Metastatic Liver Carcinoma in the Lung (tissue), 2 donors: ENCODE measurements around the gene MYMK.

DNA sequence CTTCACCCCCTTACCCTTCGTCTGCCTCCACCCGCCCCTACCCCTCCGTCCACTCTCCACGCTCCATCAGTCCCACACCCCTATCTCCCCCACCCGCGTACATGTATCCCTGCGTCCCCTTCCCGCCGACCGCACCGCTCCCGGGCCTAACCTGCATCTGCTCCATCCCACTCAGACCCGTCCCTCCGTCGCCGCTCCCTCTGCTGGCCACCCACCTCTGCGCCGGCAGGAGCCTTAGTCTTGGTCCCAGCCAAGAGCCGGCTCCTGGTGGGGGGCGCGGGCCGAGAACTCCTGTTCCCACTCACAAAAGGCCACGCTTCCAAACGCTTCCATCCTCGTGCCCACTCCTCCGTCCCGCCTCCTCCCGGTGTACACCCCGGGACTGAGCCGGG is 7.4 kb downstream of the ADAMTS13 start:
- PRO-cap, 2 experiments: no peak in any of the 2 experiments

- PRO-cap, 2 experiments: peak in 1 of 2 experiments; most common plus-strand start chr9:133521356 (in 1); most common minus-strand start chr9:133521136 (in 1)
Measured at GRCh38 chr9:133520960-133521561, 3.7 kb downstream of the MYMK start.

- PRO-cap, 2 experiments: no peak in any of the 2 experiments
Measured at GRCh38 chr9:133524703-133525092, at the start of gene MYMK. Gene MYMK (minus strand): TSS chr9:133524959.

- PRO-cap, 2 experiments: no peak in any of the 2 experiments
Measured at GRCh38 chr9:133768747-133769741, 30.9 kb upstream of the SARDH start.

GRCh38 chr9:134055454-134056754 is 11.9 kb downstream of the BRD3 start:
- PRO-cap, 2 experiments: peak in 1 of 2 experiments; most common plus-strand start chr9:134056241 (in 1); most common minus-strand start chr9:134055638 (in 1)

GRCh38 chr9:134066052-134066905 is 1.5 kb downstream of the BRD3 start:
- PRO-cap, 2 experiments: peak in 1 of 2 experiments; most common plus-strand start chr9:134066182 (in 1); most common minus-strand start chr9:134066216 (in 1)

DNA sequence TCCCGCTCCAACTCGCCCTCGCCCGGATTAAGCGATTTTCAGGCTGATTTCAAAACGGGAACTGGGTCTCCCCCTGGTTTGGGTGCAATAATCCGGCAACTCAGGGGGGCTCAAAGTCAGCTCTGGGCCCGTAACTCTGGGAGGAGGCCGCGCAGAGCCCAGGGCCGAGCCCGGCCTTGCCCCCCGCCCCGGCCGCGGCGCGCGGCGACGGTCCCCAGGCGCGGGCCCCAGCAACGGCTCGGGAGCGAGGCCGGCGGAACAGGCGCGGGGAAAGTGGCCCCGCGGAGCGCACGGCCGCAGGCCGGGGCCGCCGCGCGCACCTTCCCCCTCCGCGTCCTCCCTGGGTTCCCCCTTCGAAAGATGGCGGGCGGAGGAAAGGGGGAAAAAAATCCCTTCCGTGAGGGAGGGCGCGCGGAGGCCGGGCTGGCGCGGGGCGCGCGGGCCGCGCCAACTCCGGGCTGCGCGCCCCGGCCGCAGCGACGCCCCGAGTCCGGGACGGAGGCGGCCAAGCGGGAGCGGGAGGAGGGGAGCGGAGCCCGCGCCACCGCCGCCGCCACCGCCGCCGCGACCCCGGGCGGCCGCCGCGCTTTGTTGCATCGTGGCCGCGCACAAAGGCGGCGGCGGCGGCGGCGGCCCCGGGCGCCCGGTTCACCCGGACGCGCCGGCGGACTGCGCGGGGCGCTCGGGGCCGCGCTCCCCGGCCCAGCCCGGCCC is 496 bp downstream of the BRD3 start:
- PRO-cap, 2 experiments: peak in 1 of 2 experiments; most common plus-strand start position 495 of the sequence (in 1); most common minus-strand start position 339 of the sequence (in 1)

DNA sequence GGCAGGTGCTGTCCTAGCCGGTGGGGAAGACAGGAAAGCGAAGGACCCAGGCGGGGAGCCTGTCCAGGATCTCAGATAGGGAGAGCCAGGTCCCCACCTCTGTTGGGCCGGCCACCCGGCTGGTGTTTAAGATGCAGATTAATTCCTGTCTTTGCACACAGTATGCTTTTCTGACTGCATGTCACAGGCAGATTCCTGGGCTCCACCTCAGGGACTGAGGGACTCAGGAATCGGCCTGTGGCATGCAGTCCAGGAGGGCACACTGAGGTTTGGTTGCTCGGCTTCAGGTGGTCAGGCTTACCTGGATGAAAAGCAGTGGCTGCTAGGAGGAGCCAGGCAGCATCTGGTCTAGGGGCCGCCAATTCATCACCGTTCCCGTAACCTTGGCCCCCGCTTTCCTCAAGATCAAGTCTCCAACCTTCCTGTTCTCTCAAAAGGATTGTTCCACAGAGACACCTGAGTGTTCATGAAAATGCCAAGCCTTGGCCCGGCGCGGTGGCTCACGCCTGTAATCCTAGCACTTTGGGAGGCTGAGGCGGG is 1.1 kb downstream of the WDR5 start:
- PRO-cap, 2 experiments: no peak in any of the 2 experiments

DNA sequence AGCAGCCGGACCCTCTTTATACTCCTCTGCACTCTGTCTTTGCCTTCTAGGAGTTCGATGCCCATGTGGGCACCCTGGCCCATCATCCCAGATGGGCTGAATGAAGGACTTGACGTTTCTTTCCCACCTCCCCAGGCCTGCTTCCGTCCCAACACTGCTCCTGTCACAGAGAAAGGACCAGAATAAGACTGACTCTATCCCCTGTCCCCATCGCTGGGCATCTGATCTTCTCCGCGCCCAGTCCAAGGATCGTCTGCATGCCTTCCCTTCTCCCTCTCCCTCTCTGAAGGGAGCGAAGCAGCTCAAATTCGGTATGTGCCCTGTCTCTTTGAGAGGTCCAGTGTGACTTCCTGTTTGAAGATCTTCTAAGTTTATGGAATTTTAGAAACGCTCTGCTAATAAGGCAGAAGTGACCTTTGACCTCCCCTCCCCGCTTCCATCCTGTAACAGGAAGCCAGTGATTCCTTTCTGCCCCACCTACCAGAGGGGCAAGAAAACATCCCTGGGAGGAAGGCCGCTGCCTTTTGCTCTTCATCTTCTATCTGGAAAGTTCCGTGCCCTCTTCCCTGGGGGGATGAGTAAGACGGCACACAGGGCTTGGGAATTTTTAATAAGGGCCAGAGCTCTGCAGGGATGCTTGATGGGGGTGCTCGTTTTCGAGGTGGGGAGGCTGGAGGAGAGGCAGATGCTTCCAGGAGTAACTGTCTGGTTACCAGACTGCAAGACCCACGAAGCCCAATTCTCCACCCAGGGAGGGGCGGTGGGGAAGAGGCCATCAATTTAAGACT is 69.2 kb downstream of the WDR5 start:
- PRO-cap, 2 experiments: no peak in any of the 2 experiments

DNA sequence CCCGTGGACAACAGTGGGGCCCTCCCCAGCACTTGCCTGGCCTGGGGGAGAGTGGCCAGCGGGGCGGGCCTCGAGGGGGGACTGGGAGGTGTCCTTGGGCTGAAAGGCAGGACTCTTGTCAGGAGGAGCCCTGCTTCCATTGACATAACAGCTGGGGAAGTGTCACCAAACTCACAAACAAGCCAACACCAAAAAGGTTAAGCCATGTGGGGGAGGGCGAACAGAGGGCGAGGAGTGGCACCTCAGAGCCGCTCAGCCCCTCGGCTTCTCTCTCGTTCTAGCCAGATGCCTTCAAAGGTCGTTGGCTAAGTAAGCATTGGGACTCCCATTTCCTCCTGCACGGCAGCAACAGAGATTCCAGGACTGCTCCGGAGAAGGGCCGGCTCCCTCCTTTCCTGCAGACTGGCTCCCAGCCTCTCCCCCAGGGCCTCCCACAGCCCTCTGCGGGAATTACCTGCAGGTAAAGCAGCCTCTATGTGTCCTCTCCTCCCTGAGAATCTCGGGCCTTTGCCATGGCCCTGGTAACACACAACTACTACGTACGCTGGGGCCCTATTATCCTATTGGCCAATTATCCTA is 80.5 kb downstream of the WDR5 start:
- PRO-cap, 2 experiments: no peak in any of the 2 experiments

DNA sequence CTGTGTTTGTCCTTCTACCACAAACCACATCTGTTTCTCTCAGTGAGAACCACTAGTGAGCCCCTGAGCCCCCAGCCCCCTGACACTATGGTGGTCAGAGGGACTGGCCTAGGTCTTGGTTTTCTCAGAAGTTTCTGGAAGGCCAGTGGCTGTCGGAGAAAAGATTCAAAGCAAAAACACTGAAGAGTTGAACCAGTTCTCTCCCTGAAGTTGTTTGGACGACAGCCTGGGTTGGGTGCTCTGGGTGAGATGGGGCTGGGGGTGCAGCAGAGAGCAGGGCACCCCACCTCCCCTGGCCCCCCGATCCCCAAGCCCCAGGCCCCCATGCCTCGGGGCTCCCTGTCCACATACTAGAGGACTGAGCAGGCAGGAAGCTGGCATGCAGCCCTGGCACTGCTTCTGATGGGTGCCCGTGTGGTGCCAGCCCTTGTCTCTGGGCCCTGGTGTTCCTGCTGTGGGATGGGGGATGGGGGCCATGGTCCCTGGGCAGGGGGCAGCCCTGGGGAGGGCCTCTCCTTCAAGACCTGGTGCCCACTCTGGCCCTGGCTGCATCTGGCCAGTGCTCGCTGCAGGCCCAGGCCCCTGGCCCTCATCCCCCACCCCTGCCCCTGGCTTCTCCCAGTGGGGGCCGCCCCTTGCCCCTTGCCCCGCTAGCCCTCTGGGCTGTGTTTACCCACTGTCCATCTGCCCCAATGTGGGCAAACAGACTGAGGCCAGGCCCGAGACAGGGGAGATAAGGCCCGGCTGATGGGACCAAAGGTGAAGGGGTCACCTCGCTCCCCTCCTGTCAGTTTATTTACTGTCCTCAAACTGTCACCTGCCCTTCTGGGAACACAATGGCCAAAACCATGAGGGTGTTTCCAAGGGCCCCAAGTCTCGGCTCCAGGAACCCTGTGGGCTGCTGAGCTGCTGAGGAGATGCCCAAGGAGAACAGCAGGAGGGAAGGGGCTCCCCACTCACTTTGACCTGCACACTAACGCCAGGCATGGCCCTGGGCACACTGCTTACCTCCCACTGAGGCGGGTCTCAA is 67.3 kb upstream of the RXRA start:
- PRO-cap, 2 experiments: peak in 1 of 2 experiments; most common plus-strand start position 904 of the sequence (in 1); most common minus-strand start position 554 of the sequence (in 1)

DNA sequence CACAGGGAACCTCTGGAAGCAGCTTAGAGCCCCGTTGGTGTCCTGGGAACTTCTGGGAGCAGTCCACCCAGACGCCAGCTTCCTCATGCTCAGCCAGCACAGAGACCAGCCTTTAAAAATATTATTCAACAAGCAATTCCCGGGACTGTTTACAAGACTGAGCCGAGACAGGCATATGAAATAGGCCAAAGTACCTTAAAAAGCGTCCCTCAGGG is 3.1 kb upstream of the RXRA start:
- PRO-cap, 2 experiments: peak in 1 of 2 experiments; most common minus-strand start position 87 of the sequence (in 1)

- PRO-cap, 2 experiments: no peak in any of the 2 experiments
Measured at GRCh38 chr9:134364353-134365185, 38.3 kb downstream of the RXRA start.

- PRO-cap, 2 experiments: no peak in any of the 2 experiments
Measured at GRCh38 chr9:134405403-134405888, 79.2 kb downstream of the RXRA start.

GRCh38 chr9:134416873-134417512 is 90.7 kb downstream of the RXRA start:
- PRO-cap, 2 experiments: no peak in any of the 2 experiments

GRCh38 chr9:134419344-134420112 is 93.3 kb downstream of the RXRA start:
- PRO-cap, 2 experiments: no peak in any of the 2 experiments

GRCh38 chr9:134433430-134434326 is 107.4 kb downstream of the RXRA start:
- PRO-cap, 2 experiments: no peak in any of the 2 experiments

DNA sequence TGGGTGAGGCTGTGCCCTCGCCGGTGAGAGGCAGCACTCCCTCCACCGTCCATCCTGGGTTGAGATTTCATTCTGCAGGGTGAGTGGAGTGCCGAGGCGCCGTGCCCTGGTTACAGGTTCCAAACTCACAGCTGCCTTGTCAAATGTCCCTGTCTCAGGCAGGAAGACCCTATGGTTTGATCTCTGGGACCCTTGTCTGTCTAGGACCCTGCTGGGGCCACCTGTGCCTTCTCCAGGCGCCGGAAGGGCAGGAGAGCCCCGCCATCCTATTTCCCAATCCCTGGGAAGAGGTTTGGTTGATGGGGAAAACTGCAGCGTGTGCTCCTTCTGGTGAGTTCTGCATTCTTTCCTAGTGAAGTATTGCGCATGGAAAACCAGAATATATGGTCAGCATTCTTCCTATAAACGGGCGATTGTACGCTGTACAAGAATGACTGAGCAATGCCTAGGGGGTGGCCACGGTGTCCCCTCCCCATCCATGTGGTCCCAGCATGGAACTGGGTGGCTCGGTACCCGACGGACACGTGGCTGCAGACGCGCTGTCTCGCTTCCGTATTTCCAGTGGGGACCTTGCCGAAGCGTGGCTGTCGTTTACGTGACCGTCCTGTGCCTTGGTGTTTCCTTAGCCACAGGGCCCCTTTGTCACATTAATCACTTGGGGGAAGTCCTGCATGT is 95.9 kb upstream of the COL5A1 start:
- PRO-cap, 2 experiments: no peak in any of the 2 experiments

DNA sequence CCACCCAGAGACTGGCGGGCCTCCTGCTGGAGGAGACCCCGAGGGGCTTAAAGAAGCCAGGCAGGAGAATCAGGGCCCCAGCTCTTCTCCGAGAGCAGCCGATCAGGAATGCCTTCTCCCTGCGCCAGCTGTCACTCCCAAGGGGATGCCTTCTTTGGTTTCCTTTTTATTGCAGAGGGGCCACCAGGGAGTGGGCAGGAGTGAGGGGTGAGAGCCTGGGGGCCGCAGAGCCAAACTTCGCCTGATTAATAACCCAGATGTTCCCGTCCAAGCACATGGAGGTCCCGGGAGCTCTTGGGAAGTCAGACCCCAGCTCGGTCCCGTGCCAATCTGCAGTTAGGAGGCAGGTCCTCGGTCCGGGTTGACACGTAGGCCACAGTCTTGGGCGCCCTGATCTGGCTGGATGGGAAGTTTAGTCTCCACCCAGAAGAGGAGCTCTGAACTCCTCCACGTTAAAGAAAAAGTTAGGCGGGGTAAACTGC is 653 bp upstream of the COL5A1 start:
- PRO-cap, 2 experiments: no peak in any of the 2 experiments

- PRO-cap, 2 experiments: no peak in any of the 2 experiments
Measured at GRCh38 chr9:134644320-134644858, 2.8 kb downstream of the COL5A1 start.